Epithelial cell of proximal tubule (primary cell): ENCODE measurements around the genes POLL and NPM3.

- RAMPAGE, long total RNA, result no peak
- RRBS, result no CpG with 5 or more reads among the region's 26 CpGs
Observed at GRCh38 chr10:99531434-99532218, 1.1 kb upstream of the NKX2-3 start.

DNA sequence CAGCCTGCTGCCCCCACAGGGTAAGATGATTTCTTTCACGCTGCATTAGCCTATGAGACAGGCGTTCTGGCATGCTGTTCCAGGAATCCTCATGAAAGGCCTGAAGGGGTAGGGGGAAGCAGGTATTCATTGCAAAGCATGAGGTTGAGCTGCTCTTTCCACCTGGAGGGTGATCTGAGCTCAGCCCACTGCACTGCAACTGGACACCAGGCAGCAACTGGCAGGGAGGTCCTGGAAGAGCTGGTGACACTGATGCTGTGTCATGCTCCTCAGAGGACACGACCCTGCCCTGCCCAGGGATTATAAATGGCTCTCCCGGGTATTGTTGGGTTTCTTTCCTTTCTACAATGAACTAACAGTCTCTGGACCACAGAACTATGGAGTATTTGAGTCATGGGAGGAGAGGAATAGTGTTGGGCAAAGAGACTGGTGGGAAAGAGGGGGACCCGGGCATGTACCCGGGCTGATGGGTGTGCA lies 24.4 kb downstream of the SLC25A28 start:
- RAMPAGE, long total RNA, result no peak
- RRBS, result no CpG with 5 or more reads among the region's 6 CpGs

DNA sequence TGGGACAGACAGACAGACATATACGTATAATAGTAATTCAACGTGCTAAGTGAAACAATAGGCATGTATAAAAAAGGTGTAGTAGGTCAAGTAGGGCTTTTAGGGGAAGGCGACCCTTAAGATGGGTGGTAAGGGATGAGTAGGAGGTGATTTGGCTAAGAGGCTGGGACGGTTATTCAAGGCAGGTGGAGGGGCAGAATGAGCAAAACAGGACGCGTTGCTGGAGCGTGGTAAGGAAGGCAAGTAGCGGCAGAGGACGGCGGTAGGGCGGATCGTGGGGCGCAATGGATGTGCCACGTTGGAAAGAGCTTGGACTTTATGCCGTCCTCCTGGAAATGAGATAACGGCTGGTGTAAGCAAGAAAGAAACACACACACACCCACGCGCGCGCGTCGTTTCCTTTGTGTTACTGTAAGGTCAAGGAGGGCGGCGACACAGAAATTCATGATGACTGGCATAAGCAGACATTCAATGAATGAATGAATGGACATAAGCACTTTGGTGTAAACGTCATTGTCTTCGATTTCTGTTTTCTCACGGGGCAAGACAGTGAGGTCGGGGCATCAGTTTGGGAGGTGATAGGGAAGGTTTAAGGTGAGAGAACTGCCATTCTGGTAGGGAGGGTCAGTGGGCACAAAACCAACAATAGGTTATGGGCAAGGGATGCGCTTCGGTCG lies 725 bp upstream of the ENTPD7 start:
- RAMPAGE, long total RNA, result no peak
- RRBS, result no CpG with 5 or more reads among the region's 31 CpGs

DNA sequence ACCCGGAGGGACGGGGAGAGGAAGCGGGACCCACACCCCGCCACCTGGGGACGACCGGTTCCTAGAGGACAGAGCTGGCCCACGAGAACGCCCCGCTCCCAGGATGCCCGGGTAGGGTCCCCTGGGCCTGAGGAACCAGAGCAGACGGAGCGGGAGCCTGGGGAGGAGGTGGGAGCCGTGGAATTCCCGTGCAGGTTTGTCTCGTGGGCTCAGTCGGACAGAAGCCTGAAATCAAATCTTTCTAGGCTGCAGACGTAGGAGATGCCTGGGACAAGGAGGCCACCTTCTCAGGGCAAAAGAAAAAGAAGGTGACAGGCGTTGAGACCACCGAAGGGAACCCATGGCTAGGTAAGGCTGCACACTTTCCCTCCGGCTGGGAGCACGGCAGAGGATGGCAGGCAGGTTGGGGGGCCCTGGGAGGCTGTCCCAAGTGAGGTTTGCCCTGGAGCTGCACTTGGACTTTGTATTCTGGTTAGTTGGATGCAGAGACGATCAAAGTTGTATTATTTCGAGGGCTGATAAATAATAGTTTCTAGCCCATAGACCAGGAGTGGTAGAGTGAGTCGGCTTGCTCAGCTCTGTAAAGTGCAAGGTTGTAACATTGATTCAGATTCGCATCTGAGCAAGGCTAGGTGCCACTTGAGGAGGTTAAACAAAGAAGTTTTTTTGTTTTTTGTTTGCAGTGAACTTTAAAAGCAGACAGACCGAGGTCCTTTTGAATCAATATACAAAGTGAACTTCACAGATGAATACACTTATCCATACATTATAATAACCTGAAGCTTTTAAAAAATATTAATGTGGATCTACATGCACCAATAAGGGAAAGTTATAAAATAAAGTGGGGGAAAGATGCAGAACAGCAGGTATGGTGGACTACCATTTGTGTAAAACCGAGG lies 557 bp downstream of the ENTPD7 start:
- RAMPAGE, long total RNA, result no peak
- RRBS, result 2% methylated on average over 10 of the region's 27 CpGs

GRCh38 chr10:99667092-99667559 lies 7.8 kb downstream of the ENTPD7 start:
- RAMPAGE, long total RNA, result no peak
- RRBS, result no CpG with 5 or more reads among the region's 4 CpGs

GRCh38 chr10:99733845-99734067 lies 1.7 kb downstream of the CUTC start:
- RAMPAGE, long total RNA, result no peak
- RRBS, result no CpG with 5 or more reads among the region's 2 CpGs

DNA sequence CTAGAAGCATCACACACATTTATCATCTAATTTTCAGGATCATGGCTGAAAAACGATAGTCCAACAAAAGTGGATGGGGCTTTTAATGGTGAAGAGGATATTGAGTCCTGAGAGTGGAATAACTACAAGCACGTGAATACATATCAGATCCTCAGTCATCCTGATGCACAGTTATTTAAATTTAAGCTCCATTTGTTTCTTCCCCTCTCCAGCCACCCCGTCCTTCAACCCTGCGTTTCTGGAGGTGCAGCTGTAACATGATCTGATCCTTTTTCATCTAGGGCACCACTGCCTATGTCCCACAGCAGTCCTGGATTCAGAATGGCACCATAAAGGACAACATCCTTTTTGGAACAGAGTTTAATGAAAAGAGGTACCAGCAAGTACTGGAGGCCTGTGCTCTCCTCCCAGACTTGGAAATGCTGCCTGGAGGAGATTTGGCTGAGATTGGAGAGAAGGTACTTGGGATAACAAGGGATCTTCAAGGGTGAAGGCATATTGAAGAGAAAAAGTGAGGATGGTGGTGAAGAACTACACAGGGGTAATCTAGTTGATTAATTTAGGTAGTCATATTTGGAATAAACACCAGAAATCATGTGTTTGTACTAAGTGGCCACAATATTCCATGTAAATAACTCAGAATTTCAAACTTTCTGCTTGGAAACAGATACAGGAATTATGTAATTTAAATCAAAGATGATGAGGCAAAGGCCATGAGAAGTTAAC lies 34.8 kb downstream of the ABCC2 start:
- RAMPAGE, long total RNA, result no peak
- RRBS, result no CpG with 5 or more reads among the region's 4 CpGs

DNA sequence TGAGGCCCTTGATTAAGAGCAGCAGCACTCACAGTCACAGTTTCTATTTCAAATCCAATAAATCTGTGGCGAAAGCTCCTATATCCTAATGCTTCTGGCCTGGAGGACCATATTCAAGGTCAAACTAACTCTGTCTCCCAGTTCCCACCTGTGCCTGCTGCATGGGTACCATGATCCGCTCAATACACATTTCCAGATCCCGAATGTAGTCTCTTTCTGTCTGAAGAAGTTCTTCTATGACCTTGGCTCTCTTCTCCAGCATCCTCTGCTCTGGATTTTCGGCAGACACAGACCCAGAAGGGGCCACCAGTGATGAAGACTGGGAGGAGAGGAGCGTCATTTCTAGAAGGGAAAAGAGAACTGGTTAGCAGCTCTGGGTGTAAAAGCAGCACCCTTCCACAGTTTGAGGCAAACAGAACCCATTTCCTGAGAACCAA lies 100.9 kb downstream of the DNMBP start:
- RAMPAGE, long total RNA, result no peak
- RRBS, result no CpG with 5 or more reads among the region's 5 CpGs

DNA sequence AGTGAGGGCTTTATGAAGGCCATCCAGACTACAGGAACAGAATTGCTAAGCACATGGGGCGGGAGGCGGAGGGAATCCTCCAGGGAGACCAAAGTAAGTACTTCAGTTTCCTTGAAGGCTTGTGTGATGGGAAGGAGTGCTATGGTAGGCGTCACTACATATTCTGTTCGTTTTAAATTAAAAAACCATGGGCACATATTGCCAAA lies 608 bp upstream of the ERLIN1 start:
- RAMPAGE, long total RNA, result no peak
- RRBS, result no CpG with 5 or more reads among the region's 4 CpGs

- RAMPAGE, long total RNA, result no peak
- RRBS, result no CpG with 5 or more reads among the region's 6 CpGs
Observed at GRCh38 chr10:100360759-100361139, 13.7 kb downstream of the SCD start.

- RAMPAGE, long total RNA, result no peak
- RRBS, result no CpG with 5 or more reads among the region's 6 CpGs
Observed at GRCh38 chr10:100363016-100364185, 16.4 kb downstream of the SCD start.

DNA sequence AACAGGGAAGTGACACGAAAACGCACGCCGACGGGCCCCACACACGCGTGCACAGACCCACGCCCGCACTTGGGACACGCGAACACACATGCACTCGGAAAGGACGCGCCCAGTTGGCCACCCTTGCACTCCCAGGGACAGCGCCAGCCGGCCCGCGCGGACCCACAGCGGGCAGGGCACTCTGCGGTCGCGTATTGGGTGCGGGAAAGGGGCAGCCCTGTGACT lies 2.3 kb upstream of the LZTS2 start:
- RAMPAGE, long total RNA, result no peak
- RRBS, result under 1% methylated on average over 5 of the region's 24 CpGs

GRCh38 chr10:101043457-101043825 lies 12.4 kb downstream of the SFXN3 start:
- RAMPAGE, long total RNA, result no peak
- RRBS, result no CpG with 5 or more reads among the region's 4 CpGs

- RAMPAGE, long total RNA, result no peak
- RRBS, result 3% methylated on average over 9 of the region's 48 CpGs
Observed at GRCh38 chr10:101134833-101135525, 3.9 kb downstream of the TLX1 start.

GRCh38 chr10:101136556-101137092 lies 5.5 kb downstream of the TLX1 start:
- RAMPAGE, long total RNA, result no peak
- RRBS, result no CpG with 5 or more reads among the region's 35 CpGs

GRCh38 chr10:101587562-101588584 lies at the start of gene POLL:
TSS of gene POLL (minus strand) at chr10:101588257.
- RAMPAGE, long total RNA, result start-site peak on the plus strand at chr10:101588302-101588329, 151 and 27 reads in 2 replicates
- RRBS, result 2% methylated on average over 16 of the region's 54 CpGs

- RAMPAGE, long total RNA, result no peak
- RRBS, result 1% methylated on average over 4 of the region's 7 CpGs
Observed at GRCh38 chr10:101693947-101694145, 1.1 kb downstream of the FBXW4 start.

GRCh38 chr10:101783188-101784194 lies at the start of gene NPM3:
TSS of gene NPM3 (minus strand) at chr10:101783446.
- RAMPAGE, long total RNA, result start-site peak on the minus strand at chr10:101783390-101783421, 646 and 119 reads in 2 replicates
- RRBS, result 2% methylated on average over 18 of the region's 44 CpGs

DNA sequence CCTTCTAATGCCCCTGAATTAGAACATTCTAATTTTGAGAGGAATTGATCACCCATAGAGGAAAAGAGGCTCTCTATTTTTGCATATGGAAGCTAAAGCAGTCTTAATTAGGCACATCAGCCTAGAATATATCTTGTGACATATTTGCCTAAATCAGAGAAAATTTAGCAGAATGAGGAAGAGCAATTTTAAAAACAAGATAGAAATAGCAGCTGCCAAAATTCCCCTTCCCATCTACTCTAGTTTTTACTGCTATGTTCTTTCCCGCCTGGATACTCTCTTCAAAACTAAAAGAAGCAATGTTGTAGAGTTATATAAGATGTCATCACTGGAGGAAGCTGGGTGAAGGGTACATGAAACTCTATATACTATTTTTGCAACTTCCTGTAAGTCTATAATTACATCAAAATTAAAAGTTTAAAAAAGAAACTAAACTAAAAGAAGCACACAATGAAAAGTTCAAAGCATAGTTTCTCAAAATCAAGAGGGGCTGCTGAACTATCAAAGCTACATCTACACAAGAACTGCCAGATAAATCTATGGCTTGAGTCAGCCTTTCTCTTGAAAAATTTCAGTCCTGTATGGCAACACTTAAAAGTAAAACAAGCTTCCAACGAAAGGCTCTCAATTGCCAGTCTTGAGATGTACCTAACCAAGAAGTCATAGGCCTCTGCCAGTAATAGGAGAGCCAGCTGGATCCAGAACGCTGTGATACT lies 86.9 kb downstream of the ARMH3 start:
- RAMPAGE, long total RNA, result no peak
- RRBS, result no CpG with 5 or more reads among the region's 3 CpGs

- RAMPAGE, long total RNA, result no peak
- RRBS, result no CpG with 5 or more reads among the region's 4 CpGs
Observed at GRCh38 chr10:102112037-102112865, 7.9 kb downstream of the LDB1 start.